OCI-LY7 (cell line): ENCODE data around the genes ZDHHC9, IGSF1, CCDC160 and INTS6L.

DNA sequence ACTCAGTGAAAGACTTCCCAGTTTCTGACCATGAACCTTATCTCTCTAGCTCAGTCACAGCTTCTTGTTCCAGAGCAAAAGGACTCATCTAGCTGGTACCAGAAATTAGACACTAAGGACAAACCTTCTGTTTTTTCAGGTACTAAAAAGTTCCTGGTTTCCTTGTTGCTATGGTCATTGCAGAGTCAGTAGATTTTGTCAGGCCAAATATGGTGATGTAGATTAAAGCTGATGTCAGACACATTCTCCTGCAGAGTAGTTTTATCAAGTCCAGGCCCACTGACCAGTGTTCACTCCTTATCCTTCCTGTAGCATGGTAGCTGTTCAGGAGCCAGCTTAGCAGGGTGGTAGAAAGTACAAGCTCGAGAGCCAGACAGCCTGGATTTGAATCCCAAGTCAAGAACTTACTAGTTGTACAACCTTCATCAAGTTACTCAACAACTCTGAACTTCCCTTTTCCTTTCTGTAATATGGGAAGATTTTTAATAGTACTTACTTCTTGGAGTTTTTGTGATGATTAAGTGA, 17.8 kb downstream of the OCRL start:
- PRO-cap: no peak
- RAMPAGE, long total RNA: no peak

DNA sequence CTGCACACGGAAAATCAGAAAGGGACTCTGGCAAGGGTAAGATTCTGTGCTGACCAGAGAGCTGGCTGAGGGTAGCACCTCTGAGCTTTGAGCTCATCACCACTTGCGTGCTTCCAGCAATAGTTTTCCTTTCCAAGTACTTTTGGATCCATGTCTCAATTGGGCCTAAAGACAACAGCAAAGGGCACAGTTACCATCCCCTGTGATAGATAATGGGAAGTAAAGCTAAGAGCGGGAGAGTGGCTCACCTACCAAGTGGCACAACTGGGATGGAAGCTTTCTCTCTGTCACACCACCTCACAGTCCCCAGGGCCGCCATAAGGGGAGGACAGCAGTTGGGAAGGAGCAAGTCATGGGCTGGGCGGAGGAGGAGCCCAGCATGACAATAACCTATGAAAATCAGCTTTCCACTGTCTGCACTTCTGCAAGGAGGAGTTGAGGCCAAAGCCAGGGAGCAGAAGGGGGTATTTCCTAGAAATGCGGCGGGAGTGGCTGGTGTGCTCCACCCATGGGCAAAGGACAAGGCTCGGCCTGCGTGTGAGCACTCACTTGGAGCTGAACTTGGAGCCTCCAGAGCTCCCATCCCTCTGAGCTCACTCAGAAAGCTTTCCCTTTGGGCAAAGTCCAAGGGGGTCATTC, 18.7 kb downstream of the APLN start:
- PRO-cap: no peak
- RAMPAGE, long total RNA: no peak

DNA sequence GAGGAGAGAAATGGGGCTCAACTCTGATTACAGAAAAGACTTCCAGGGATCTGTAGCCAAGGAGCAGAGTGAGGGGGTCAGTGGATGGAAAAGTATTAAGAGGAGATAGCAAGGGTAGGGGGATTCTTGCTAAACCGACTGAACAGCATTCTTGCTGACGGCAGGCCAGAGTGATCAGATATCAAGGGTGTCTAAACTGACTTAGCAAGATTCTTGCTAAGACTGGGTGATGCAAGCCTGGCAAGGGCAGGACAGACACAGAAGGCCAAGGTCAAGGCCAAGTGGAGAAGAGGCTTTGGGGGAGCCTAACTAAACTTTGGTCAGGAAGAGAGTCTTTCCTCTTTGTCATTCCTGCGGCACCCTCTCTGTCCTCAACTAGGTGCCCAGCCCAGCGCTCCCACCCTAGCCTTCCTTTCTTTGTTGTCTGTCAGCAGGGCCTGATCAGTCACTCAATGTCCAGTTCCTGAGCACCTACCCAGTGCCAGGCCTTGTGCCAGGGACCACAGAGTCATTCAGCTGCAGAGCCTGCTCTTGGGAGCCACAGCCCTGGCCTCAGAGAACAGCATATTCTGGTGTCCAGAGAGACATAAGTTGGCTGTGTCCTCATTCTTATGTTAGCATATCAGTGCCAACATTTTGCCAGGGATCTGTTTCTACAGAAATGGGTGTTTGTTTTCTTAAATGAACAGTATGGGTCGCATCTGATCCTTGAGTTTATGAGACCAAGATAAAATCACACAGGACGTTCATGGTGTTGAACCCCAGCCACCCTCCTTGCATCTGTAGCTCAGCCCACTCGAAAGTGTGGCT, 965 bp downstream of the XPNPEP2 start:
- PRO-cap: no peak
- RAMPAGE, long total RNA: no peak

DNA sequence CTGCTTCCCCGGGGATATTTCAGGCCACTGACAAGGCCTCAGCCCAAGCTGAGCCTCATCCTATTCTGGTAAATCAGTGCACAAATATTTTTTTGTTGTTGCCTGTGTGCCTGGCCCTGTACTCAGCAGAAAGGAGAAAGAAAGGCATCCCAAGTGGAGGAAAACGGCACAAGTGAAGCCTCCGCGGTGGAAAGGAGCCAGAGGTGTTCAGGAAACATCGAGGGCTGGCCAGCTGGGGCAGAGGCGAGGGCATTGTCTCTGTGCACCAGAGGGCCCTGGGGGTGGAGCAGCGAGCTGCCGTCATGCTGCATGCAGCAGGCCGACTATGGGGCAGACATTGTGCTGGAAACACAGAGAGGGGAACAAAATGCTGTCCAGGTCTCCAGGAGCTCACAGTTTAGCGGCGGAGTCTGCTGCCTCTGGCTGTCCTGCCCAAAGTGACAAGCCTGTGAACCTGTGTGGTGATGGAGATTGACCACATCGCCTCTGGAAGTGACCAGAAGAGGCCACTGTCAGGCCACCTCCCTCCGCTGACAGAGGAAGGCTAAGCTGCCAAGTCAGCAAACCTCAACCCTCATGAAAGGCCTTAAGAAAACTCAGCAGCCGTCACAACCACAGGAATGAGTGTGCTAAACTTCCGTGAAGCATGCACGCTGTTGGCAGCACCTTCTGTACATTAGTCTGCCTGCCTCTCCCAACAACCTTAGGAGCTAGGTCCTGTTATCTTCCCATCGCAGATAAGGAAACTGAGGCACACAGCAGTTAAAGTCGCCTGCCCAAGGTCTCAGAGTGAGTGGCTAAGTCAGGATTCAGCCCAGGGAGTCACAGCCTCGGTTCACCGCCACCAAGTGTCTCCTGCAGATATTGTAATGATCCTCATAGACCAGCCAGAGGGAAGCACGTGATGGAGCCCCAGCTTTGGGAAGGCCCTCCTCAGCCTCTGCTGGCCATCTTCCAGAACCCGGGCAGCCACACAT, 20.1 kb upstream of the SASH3 start:
- PRO-cap: no peak
- RAMPAGE, long total RNA: no peak

GRCh38 chrX:129843669-129844418, at the start of gene ZDHHC9:
TSS of gene ZDHHC9 (minus strand) at chrX:129843886.
- PRO-cap: bidirectional peak, plus-strand start at chrX:129844026, minus-strand start at chrX:129843823
- RAMPAGE, long total RNA: no peak

DNA sequence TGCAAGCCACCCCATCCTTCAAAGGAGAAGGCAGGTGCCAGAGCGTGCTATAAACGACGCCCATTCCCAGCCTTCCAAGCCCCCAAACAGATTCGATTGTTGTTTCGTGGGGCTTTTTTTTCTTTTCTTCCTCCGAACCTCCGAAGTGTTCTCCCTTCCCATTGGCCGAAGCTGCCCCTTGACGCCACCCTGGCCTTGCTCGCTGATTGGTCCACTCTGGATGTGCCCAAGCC, 25.3 kb downstream of the UTP14A start:
- PRO-cap: bidirectional peak, plus-strand start outside the sequence, minus-strand start at position 152 of the sequence
- RAMPAGE, long total RNA: no peak

DNA sequence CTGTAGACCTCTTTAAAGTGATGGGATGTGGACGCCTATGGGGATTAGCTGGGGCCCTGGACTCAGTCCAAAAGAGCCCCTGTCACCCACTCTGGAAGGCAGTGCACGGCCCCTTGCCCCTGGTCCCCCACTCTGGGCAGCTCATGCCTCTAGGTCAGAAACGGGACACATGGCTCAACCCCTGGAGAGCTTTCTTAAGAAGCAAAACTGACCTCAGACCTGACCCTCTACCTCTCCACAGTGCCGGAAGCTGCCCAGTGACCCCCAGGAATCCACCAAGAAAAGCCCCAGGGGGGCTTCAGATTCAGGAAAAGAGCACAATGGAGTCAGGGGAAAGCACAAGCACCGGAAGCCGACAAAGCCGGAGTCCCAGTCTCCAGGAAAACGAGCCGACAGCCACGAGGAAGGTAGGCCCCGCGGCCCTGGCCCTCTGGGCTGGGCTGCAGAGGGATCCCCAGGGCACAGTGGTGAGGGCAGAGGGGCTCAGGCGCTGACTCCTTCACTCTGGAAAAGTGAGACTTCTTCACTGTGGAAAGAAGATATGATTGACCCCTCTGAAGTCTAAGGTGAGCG, 38.4 kb downstream of the BCORL1 start:
- PRO-cap: no peak
- RAMPAGE, long total RNA: no peak

GRCh38 chrX:130091854-130092746, 18.2 kb downstream of the ELF4 start:
- PRO-cap: bidirectional peak, plus-strand start at chrX:130092460, minus-strand start at chrX:130092265
- RAMPAGE, long total RNA: no peak

GRCh38 chrX:130105975-130106431, 4.3 kb downstream of the ELF4 start:
- PRO-cap: no peak
- RAMPAGE, long total RNA: no peak

DNA sequence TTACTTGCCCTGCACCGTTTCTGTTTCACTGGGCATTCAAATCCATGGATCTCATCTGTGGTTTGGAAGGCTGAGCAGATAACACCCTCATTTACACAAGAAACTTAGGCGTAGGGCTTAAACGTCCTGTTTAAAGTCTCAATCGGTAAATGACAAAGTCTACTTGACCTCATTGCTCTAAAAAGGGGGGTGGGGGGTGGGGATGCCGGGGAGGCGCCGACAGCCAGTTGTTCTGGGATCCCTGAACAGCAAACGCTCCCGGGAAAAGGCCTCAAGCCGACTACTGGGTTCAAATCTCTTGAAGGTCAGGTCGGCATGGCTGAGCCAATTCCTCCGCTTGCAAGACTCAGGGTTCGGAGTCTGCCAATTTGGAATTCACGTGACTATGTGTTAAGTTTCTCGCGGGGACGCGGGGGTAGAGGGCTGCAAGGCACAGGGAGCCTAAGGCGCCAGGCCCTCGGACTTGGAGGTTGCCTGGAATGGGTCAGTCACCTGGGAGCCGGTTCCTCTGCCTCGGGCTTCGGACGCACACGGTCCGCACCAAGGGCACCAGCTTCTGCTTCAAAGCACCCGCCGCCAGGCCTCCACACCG, 486 bp downstream of the AIFM1 start:
- PRO-cap: no peak
- RAMPAGE, long total RNA: no peak

DNA sequence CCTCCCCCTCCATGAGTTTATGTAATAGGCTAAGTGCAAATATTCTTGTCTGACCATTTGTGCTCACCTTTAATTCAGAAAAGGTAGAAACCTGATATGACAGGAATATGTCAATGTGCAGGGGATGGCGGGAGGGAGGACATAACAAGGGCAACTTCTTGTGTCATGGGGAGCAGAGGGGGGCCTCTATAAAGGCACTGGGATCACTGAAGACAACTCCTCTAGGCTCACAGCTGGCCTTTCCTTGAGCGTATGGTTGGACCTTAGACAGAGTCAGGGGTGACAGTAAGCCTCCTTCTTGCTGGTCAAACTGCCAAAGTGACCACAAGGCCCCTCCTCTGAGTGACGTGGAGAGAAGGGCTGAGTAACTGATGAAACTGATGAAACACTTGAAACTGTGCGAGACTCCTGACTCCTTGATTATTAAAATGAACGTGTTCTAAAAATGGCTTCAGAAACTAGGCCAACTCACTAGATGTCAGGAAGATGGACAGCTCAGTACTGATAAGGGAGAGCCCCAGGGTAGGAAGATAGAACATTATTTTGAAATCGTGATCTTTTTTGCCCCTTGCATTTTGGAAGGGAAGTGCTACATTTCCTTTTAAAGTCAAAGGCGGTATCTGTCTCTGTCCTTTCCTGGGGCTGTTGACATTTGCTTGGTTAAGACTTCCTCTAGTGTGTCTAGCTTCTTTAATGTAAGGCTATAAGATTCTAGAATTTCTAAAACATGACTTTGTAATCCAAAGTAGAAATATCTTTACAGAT, 1.5 kb downstream of the RAB33A start:
- PRO-cap: no peak
- RAMPAGE, long total RNA: no peak

GRCh38 chrX:131289148-131289840, at the start of gene IGSF1:
TSS of gene IGSF1 (minus strand) at chrX:131289306.
- PRO-cap: no peak
- RAMPAGE, long total RNA: no peak

DNA sequence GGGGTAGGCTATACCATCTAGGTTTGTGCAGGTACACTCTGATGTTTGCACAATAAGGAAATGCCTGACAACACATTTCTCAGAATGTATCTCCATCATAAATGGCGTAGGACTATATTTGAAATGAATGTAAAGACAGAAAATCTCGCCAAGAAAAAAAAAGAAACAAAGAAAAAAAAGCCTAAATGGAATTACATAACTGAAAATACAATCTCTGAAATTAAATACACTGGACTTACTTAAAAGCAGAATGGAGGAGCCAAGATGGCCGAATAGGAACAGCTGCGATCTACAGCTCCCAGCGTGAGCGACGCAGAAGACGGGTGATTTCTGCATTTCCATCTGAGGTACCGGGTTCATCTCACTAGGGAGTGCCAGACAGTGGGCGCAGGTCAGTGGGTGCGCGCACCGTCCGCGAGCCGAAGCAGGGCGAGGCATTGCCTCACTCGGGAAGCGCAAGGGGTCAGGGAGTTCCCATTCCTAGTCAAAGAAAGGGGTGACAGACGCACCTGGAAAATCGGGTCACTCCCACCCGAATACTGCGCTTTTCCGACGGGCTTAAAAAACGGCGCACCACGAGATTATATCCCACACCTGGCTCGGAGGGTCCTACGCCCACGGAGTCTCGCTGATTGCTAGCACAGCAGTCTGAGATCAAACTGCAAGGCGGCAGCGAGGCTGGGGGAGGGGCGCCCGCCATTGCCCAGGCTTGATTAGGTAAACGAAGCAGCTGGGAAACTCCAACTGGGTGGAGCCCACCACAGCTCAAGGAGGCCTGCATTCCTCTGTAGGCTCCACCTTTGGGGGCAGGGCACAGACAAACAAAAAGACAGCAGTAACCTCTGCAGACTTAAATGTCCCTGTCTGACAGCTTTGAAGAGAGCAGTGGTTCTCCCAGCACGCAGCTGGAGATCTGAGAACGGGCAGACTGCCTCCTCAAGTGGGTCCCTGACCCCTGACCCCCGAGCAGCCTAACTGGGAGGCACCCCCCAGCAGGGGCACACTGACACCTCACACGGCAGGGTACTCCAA, 34.9 kb downstream of the OR13H1 start:
- PRO-cap: no peak
- RAMPAGE, long total RNA: no peak

- PRO-cap: unidirectional peak, plus-strand start at chrX:131987488
- RAMPAGE, long total RNA: no peak
Observed at GRCh38 chrX:131987175-131987786, 35.8 kb upstream of the STK26 start.

GRCh38 chrX:132751023-132751890, 207.2 kb downstream of the HS6ST2 start:
- PRO-cap: no peak
- RAMPAGE, long total RNA: no peak

DNA sequence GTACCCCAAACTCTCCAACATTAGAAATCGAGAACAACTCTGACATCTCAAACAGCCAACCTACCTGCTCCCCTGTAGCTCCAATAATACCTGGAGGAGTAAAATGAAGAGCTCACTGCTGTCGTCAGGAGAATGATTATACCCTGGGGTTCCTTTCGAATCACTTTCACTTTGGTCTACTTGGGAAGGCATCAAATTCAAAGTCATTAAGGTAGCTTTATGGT, 261.8 kb upstream of the GPC4 start:
- PRO-cap: no peak
- RAMPAGE, long total RNA: no peak

DNA sequence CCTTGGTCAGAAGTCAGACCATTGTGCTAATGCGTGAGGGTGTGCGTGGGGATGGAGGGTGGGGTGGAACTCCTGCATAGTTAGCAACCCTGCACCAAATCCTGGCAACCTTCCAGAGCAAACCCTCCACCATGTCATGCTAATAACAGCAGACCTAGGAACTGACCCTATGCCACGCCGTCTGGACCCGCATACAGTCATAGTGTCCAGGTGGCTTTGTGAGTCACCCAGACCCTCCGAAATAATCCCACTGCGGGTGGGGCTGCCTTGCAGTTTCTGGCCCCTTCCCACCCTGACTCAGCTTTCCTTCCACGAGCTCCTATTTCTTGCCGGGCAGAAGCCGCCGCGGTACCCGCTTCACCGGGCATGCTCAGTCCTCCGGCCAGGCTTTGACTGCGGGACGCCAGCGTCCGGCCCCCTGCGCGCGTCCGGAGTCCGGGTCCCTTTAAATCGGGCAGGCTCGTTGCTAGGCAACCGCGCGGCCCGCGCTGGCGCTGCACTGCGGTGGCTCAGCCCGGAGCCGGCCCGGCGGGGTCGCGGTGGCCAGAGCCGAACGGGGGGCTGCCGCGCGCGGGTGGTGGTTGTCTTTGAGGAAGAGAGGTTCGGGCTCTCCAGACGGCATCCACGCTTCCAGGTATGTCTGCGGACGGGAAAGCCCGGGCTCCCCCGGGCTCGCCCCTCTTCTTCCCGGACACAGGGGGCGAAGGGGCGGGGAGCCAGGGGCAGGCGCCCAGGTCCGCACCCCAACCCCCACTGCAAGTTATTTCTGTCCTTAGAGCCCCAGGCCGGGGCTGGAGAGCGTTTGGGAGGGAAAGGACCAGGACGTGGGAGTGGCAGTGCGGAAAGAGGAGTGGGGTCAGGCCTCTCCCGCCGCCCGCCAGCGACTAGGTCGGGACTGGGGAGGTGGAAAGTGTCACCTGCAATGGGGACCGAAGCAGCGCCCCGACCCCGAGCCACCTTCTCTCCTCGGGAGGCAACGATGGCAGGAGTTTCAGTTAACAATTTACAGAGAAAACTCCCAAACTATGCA, at the start of gene CCDC160:
TSS of gene CCDC160 (plus strand) at position 473 of the 1,030 bp plus-strand sequence.
- PRO-cap: no peak
- RAMPAGE, long total RNA: no peak

- PRO-cap: no peak
- RAMPAGE, long total RNA: no peak
Observed at GRCh38 chrX:134545320-134545984, 85.5 kb downstream of the HPRT1 start.

DNA sequence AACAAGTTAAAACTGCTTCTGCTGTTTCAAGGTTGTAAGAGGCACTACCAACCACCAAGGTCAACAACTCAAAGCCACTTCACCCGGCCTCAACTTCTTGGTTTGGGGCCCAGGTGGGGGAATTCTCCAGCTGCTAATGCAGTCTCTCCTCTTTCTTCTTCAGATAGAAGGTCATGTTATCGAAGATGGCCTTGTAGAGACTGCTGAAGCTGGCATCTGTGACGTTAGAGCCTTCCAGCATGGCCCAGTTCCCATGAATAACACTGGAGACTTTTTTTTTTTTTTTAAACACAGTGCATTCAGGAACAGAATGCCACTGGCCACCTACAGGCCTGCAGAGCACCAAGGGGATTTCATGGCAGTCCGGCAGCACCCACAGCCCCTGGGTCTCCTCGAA, 42.5 kb downstream of the SMIM10L2A start:
- PRO-cap: no peak
- RAMPAGE, long total RNA: no peak

- PRO-cap: bidirectional peak, plus-strand start at chrX:135520660, minus-strand start at chrX:135520488; bidirectional peak, plus-strand start at chrX:135521014, minus-strand start at chrX:135521033
- RAMPAGE, long total RNA: no peak
Observed at GRCh38 chrX:135520232-135521317, at the start of gene INTS6L. TSS of gene INTS6L (plus strand) at chrX:135520660.